Spleen (tissue), 7 donors: ENCODE measurements around a stretch of chr13.

- PRO-cap, 4 experiments: no peak in any of the 4 experiments
- RAMPAGE, long total RNA, 4 experiments: start-site peak on the minus strand in 1 of 4 experiments, at chr13:77324322-77324462 at its widest, 14 reads per replicate
Measured at GRCh38 chr13:77323716-77324763, 2.9 kb downstream of the MYCBP2 start.

DNA sequence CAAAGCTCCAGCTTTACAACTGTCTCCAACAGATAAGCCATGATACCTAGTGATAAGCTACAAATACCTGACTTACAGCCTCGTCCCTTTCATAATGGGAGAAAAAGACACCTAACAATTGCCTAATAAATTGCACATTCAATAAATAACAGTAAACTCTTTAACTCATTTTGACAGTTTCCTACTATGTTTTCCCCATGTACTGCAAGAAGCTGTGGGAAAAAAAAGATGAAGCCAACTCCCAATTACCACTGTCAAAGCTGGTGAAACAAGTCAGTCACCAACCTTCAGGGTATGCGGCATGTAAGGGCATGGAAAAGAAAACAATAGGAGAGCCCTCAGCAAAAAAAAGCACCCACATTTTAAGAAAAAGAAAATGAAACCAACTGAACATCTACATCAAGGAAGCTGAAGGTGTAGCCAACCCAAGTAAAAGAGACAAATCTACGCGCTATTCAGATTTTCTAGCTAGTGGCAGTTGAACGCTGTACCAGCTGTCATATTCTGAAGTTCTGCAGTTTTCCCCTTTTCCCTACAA is 1.7 kb downstream of the MYCBP2 start:
- PRO-cap, 4 experiments: peak in 4 of 4 experiments; most common plus-strand start position 458 of the sequence (in 3); most common minus-strand start position 325 of the sequence (in 2)
- RAMPAGE, long total RNA, 4 experiments: no peak in any of the 4 experiments

- PRO-cap, 4 experiments: peak in 4 of 4 experiments; most common plus-strand start chr13:77329422 (in 2); most common minus-strand start chr13:77329876 (in 4)
- RAMPAGE, long total RNA, 4 experiments: start-site peak on the plus strand in 2 of 4 experiments, at chr13:77329422-77329452 at its widest, 8 to 11 reads per replicate
Measured at GRCh38 chr13:77328953-77330213, 2.5 kb upstream of the MYCBP2 start.

DNA sequence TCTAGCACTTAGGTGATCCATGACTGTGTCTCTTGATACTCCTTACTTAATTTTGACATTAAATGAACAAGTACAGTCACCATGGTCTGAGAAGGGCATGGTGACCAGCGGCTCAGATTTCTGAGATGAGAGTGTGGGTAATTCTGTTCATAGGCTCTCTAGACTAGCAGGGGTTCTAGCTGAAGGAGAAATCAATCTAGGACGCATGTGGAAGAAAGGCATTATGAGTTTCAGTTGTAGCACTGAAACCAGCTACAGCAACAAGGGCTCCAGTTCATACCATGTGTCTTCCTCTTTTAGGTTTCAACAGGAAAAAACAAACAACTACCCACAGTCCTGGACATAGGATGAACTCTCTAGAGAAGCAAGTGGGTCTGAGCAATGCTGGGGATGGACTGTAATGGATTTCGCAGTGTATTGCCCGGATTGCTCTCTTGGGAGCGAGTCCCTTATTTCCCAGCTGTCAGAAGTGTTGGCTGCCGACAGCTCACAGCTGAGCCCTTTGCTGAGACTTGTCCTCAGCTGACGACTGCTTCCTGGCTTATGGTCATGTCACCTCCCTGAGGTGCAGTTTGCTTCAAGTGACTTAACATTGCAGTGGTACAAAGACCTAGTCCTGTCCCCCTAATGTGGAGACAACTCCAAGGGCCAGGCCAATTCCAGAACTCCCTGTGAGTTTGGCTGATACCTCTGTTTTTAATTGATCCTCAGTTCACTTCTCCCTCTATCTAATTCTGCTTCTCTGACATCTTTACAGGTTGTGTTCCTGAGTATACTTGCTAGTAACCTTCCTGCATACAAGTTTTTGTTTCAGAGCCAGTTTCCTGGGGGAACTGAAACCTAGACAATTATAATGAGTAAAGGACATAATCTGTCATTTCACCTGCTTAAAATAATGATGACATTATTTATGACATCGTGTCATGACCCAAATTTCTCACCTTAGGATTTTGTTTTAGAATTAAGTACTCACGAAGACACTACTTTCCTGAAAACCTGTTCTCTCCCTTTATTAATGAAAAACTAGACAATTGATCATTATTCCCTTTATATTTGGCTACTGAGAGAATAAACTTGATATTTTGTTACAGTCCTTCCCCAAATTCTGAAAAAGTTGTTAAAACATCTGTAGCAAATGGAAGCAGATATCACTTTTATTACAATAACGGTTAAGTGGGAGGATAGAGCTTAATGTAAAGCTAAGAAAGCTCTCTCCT is 12.3 kb upstream of the MYCBP2 start:
- PRO-cap, 4 experiments: peak in 2 of 4 experiments; most common plus-strand start position 359 of the sequence (in 1); most common minus-strand start position 220 of the sequence (in 1)
- RAMPAGE, long total RNA, 4 experiments: no peak in any of the 4 experiments

- PRO-cap, 4 experiments: no peak in any of the 4 experiments
- RAMPAGE, long total RNA, 4 experiments: no peak in any of the 4 experiments
Measured at GRCh38 chr13:77836306-77836935, 82.2 kb downstream of the EDNRB start.

DNA sequence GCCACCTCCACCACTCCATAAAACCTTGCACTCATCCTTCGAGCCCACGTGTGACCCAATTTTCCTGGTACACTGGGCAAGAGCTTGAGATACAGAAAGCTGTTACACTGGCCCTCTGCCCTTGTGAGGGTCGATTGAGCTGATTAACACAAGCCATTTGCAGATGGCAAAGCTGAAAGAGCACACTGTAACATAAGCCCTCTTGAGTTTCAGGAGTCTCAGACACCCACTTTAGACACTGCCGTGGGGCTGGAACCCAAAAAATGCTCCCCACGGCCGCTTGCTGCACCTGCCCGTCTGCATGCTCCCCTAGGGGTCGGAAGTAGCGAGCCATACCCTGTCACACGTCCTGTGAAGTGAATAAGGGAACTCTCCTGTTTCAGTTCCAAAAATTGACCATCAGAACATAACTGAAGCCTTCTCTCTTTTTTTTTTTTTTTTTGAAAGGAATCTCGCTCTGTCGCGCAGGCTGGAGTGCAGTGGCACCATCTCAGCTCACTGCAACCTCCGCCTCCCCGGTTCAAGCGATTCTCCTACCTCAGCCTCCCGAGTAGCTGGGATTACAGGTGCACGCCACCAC is 147.7 kb upstream of the EDNRB start:
- PRO-cap, 4 experiments: peak in 2 of 4 experiments; most common minus-strand start position 281 of the sequence (in 2)
- RAMPAGE, long total RNA, 4 experiments: no peak in any of the 4 experiments

DNA sequence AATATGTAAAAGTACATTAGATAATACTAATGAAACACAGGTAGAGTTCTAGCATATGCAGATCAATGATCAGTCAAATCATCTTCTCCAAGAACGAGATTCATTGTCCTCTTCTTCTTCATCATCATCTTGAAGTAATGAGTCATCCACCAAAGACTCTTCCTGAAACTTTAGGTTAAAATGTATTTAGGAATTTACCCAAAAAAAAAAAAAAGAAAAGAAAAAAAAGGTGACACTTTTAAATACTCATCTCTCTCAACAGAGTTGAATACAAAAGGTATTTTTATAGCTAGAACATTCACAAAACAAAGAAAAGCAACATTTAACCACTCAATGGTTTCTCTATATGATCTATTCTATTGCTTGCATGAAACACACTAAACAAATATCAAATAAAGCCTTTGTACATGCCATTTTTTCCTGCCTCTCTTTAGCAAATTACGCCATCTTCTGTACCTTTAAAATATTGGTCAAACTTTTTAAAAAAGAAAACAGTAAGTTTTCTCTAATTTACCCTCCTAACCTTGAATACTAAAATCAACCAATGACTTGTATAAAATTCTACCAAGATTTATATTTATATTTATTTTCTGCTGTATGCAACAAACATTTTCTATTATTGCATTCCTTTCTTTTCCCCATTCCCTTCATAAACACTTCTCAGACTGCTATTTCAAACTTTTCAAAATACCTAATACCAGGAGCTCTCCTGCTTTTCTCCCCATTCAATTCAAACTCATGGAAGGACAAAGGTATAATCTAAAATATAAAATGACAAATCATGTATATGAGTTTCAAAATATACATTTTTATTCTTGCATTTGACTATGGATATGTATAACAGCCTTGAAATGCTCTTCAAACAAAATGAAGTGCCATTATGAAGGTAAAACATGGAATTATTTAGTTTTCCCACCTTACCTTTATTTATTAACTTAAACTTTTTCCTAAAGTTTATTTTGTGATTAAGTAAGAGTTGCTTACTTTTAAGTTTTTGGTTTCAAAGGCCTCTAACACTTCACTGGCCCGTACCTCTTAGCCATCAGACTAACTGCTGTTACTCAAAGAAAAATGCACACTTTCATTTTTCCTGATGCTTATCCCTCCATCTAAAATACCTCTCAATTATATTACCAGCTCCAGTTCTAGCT is 85.1 kb downstream of the RBM26 start:
- PRO-cap, 4 experiments: no peak in any of the 4 experiments
- RAMPAGE, long total RNA, 4 experiments: no peak in any of the 4 experiments

DNA sequence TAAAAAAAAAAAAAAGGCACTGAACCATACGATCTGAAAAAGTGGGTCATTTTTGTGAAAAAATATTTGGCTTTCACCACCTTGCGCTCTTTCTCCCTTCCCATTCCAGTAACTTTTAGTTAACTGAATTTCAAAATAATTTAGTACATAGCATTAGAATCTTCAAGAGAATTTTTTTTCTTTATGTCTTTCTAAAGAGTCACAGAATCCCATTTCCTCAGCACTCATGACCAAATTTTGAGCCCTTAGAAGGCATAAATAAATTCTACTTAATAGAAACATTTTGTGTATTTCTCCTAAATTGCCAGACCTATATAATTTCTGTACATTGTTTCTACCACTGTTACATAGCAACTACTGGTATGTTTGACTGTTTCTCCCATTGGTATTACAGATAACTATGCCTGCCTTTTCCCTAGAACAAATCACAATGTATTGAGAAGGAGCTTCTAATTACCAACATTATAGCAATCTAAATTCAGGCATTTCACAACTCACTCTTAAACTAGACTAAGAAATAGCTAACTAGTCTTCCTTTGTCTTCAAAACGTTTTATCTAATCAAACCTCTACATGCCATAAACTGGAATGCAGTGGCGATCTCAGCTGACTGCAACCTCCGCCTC is 18.4 kb downstream of the RBM26 start:
- PRO-cap, 4 experiments: no peak in any of the 4 experiments
- RAMPAGE, long total RNA, 4 experiments: no peak in any of the 4 experiments

GRCh38 chr13:79402006-79402399 is 4.1 kb downstream of the RBM26 start:
- PRO-cap, 4 experiments: no peak in any of the 4 experiments
- RAMPAGE, long total RNA, 4 experiments: no peak in any of the 4 experiments

DNA sequence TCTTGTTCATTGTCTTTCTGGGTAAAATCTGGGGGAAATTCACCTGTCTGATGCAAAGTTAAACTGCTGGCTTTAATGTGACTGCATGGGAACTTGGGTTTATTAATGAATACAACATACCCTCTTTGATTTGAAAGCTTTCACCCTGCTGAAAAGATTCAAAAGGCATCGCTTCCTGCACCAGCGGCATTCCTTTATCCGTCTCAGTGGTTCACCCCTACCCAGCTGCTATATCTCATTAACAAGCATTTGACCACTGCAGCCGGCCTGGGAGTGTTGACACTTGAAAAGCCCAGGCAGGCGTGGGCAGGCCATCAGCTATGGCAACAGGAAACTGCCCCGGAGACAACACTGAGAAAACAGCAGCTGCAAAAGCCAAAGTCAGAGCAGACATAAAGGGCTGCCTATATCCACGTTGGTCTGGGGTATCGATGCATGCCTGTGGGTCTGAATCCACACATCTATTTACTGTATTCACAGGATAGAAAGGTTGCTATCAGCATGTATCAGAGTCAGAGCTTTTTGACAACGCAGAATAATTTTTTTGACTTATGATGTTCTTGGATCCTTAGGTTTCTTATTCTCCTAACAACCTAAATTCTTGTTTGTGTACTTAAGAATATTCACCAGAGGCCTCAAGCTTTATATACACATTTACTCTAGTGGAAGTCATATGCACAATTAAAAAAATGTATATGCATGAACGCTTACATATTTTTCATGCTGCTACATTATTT is 302.0 kb downstream of the NDFIP2 start:
- PRO-cap, 4 experiments: peak in 3 of 4 experiments; most common minus-strand start position 205 of the sequence (in 3)
- RAMPAGE, long total RNA, 4 experiments: no peak in any of the 4 experiments

DNA sequence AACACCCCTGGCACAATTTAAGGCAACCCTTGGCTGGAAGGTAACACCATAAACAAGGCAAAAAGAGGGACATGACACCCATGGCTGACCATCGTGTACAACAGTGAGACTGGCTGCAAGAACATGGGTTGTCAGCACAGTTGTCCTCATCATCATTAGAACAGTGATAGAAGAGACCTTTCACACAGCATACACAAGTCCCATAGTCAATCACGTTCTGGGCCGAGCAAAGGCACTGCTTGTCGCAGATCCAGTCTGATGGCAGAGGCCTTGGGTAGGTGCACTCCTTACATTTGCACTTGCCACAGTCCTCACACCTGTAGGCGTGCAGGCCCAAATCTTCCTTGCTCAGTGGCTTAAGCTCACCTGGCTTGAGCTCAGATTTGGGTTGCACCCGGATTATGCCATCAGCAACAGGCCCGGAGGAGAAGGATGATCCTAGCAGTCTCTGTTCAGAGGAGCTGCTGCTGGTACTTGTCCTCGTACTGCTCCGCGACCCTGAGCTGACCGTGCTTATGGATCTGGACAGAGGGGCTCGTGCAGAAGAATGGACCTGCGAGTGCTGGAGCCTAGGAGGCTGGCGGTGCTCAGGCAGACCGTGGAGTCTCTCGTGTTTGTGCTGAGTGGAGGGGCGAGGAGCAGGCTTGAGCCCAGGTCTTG is 3.9 kb downstream of the SPRY2 start:
- PRO-cap, 4 experiments: no peak in any of the 4 experiments
- RAMPAGE, long total RNA, 4 experiments: no peak in any of the 4 experiments

DNA sequence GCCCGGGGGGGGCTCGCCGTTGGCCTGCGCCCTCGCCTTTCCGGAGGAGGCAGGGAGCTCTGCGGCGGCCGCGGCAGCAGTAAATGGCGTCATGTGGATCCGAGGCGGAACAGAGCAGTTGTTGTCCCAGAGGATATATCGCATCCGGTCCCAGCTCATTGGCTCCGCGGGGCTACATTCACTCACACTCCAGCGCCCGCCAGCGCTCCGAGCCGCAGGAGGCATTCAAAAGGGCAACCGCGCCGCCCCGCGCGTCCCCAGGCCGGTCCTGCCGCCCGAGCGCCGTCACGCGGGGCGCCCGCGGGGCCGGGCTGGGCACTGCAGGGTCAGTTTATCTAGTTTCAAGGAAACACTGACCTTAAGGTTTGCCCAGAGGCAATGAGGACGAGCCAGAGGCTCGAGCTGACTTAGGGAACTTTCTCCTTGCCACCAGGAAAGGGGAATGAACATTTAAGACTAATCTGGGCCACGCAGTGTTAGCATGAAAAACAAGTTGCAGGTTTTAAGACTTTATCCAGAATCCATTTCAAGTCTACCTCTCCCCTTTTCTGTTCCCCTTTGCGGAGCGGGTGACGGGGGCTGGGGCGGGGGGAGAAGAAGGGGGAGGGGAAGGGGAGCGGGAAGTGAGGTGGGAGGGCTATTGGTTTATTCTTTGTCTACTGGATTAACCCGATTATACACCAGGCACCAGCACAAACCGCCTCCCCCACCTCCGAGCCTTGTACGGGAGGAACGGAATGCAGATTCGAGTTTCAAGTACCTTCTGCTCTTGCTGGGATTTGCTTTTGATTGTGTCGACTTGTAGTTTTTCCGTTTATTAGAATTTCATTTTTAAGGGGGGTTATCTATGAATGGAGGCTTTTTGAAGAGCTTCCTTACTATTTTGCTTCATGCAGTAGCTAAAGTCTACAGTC is 556 bp upstream of the SPRY2 start:
- PRO-cap, 4 experiments: peak in 4 of 4 experiments; most common plus-strand start position 224 of the sequence (in 2); most common minus-strand start position 93 of the sequence (in 2)
- RAMPAGE, long total RNA, 4 experiments: no peak in any of the 4 experiments

DNA sequence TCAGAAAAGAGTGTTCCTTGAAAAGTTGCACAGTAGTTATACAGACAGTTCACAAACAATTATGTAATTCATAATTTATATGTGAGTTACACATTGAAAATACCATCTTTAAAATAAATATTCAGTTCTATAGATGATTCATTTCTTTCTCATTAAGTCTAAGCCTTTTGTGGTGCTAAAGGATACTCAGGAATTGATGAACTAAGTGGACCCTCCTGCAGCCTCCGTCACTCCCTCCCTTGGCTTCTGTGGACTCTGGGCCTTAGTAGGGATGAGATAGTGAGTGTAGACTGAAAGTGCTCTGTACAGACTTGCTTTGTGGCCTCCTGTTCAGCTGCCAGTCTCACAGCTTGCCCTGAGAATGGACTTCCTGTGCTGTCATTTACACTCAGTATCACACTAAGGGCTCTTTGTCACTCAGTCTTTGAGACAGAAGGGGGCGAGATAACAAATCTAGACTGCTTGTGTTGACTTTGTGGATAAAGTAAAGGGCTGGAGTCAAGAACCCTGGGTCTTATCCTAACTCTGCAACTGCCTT is 20.8 kb upstream of the SPRY2 start:
- PRO-cap, 4 experiments: peak in 1 of 4 experiments; most common plus-strand start position 420 of the sequence (in 1)
- RAMPAGE, long total RNA, 4 experiments: no peak in any of the 4 experiments

GRCh38 chr13:84649819-84650178 is 767.5 kb upstream of the SLITRK1 start:
- PRO-cap, 4 experiments: no peak in any of the 4 experiments
- RAMPAGE, long total RNA, 4 experiments: no peak in any of the 4 experiments

GRCh38 chr13:86584342-86584583 is 785.0 kb upstream of the SLITRK6 start:
- PRO-cap, 4 experiments: no peak in any of the 4 experiments
- RAMPAGE, long total RNA, 4 experiments: no peak in any of the 4 experiments

GRCh38 chr13:87333746-87334167 is 337.4 kb upstream of the SLITRK5 start:
- PRO-cap, 4 experiments: no peak in any of the 4 experiments
- RAMPAGE, long total RNA, 4 experiments: no peak in any of the 4 experiments

DNA sequence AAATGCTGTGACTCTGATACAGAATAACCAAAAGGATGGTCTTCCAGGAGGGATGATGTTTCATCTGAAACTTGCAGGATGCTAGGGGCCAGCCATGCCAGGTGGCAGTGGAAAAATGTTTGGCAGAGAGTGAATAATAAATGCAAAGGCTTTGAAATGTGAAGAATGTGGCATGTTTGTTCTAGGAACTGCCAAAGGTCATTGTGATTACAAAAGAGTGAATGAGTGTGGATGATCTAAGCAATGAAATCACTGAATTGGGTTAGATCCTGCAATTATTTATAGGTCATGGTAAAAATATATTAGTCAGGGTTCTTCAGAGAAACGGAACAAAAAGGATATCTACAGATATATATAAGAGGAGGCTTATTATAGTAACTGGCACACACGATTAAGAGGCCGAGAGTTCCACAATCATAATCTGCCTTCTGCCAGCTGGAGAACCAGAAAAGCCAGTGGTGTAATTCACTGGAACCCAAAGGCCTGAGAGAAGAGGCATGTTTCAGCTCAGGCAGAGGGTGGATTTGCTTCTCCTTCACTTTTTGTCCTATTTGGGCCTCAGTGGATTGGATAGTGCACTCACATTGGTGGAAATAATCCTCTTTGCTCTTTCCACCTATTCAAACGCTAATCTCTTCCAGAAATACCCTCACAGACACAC is 1843.6 kb downstream of the SLITRK5 start:
- PRO-cap, 4 experiments: no peak in any of the 4 experiments
- RAMPAGE, long total RNA, 4 experiments: no peak in any of the 4 experiments

DNA sequence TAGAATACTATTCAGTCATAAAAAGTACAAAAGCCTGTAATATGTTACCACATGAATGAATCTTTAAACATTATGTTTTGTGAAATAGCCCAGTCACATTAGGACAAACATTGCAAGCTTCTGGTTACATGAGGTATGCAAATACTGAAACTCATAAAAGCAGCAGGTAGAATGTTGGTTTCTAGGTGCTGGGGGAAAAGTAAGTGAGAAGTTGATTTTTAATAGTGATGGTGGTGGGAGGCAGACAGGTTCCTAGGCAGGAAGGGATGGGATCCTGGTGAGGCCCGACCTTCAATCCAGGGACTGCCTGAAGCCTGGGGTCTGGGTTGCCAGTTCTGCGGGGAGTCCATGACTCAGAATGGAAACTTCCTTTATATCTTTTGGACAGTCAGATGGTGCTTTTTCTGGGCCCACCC is 1366.4 kb upstream of the GPC5 start:
- PRO-cap, 4 experiments: no peak in any of the 4 experiments
- RAMPAGE, long total RNA, 4 experiments: no peak in any of the 4 experiments

DNA sequence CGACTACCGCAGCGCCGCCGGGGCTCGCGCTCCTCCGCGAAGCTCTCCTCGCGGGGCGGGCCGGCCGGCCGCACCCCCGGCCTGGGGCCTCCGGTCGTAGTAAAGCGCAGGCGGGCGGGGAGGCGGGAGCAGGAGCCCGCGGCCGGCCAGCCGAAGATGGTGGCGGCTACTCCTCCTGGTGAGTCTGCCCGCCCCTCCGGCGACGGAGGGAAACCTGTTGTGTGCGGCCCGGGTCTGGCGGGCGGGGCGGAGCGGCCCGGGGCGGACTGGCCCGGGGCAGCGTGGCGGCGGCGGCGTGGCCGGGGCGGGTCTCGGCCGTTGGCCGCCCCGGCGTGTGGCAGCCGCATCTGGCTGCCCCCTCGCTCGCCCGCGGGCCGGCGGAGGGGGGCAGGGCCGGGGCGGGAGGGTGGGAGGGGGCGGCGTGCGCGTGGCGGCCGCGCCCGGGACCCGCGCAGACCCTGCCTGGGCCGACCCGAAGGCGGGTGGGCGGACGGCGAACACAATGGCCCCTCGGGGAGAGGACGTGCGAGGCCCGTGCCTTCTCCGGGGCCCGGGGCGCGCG is 50.6 kb upstream of the GPC5 start:
- PRO-cap, 4 experiments: peak in 2 of 4 experiments; most common plus-strand start position 309 of the sequence (in 2); most common minus-strand start position 186 of the sequence (in 1)
- RAMPAGE, long total RNA, 4 experiments: no peak in any of the 4 experiments

DNA sequence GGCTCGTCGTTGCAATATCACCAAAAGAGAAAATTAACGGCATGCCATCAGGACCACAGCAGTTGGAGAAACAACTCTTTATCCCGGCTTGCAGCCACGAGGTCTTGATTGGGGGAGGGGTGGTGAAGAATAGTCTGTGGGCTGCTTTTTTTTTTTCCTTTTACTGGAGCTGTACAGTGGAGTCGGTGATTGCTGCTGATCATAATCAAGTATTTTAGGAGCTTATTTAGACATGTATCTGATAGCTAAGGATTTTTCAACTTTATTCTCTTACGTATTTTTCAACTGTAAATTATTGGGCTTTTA is 49.2 kb upstream of the GPC5 start:
- PRO-cap, 4 experiments: no peak in any of the 4 experiments
- RAMPAGE, long total RNA, 4 experiments: no peak in any of the 4 experiments